H7 (cell line): ENCODE measurements around the genes DEFB129 and STK35.

GRCh38 chr20:226906-227333 is at the start of gene DEFB129:
DEFB129 (plus strand) TSS chr20:227258.
- RAMPAGE, long total RNA: no peak

GRCh38 chr20:433515-434081 is 25.5 kb downstream of the RBCK1 start:
- RAMPAGE, long total RNA: no peak

DNA sequence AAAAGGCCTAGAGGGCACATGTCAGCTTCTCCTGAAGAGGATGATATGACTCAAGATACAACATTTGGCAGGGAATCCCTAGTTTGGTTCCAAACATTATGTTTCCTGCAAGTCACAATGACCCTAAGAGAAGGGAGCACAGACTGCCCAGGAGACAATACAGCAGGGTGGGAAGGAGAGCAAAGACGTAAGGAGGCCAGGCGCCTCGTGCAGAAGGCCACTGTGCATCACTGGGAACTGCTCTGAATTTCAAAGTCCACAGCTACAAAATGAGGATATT is 17.2 kb downstream of the TBC1D20 start:
- RAMPAGE, long total RNA: no peak

- RAMPAGE, long total RNA: no peak
Measured at GRCh38 chr20:571518-572399, 28.2 kb upstream of the CSNK2A1 start.

DNA sequence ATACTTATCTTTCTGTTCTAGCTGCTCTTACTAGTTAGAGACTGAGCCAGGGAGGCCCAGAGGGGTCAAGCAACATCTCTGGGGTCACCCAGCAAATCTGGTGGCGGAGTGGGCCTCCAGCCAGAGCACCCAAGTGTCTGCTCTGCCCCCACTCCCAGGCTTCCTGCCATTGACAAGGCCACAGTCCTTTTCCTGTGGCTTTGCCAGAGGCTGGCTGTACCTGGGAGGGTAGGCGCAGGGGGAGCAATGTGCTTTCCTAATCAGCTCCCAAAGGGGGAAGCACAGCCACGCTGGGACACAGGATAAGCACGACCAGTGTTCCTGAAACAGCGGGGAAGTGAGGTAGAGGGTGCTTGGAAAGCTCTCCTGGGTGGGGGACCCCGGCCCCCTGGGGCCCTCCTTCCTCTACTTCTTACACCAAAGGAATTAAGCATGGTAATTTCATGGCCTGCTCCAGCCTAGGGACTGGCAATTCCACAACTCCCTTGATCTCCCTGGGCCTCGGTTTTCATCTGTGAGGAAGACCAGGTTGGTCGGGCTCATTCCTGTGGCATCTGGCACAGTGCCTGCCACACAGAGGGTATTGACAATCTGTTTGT is 7.6 kb downstream of the TCF15 start:
- RAMPAGE, long total RNA: no peak

DNA sequence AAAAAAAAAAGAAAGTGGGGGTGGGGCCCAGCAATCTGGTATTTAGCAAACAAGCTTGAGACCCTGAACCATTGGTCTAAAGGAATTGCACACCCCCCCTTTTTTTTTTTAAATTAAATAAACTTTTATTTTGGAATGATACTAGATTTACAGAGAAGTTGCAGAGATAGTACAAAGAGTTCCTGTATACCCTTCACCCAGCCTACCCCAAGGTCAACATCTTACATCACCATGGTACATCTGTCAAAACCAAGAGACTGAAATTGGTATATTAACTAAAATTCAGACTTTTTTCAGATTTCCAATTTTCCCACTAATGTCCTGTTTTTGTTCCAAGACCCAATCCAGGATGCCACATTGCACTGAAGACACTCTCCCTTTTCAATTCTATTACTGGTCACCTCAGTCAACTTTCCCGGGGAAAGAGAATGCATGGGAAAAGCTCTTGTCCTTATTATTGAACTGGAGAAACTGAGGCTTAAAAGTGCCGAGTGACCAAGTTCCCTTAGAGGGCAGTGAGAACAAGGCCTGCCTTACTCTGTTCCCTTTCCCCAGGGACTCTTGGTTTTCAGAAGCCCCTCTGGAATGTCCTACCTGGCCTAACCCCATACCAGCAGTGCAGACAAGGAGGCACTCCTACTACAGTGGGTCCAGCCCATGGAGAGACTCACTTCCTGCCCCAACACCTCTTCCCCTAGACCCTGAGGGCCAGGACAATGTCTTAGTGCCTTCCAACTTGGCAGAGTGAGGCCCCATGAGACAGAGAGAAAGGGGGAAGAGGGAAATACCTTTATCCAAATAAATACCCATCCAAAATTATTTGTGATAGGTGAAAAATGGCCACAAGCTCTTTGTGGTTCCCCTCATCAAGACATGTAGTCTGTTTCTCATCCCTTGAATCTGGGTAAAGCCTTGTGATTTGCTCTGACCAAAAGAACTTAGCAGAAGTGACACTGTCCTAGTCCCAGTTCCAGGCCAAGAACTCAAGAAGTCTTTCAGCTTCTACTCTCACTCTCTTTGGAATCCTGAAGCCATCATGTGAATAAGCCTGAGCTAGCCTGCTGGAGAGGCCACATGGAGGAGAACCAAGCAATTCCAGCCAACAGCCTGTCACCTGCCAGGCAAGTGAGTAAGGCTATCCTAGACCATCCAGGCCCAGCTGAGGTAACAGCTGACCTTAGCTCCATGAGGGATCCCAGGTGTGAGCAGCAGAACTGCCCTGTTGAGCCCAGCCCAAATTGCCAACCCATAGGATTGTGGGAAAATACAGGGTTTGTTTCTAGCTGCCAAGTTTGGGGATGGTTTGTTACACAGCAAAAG is 6.0 kb downstream of the SRXN1 start:
- RAMPAGE, long total RNA: no peak

DNA sequence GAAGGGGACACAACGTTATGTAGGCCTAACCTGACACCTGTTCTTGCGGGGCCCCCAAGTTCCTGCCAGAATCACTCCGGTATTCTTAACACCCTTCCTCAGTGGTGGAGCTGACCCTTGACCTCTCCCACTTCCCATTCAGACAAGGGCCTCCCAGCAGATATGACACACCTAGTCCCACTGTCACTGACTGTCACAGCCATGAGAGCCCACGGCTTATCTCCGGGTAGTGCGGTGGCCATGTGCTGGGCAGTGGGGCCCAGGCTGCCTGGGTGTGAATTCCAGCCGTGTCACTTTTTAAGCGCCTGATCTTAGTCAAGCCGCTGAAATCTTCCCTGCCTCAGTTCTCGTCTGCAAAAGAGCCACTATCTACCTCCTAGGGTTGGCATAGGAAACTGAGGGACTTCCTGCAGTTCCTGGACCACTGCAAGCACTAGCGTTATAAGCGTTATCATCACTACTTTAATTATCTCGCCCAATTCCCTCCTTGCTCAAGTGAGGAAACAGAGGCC is 642 bp downstream of the SRXN1 start:
- RAMPAGE, long total RNA: no peak

DNA sequence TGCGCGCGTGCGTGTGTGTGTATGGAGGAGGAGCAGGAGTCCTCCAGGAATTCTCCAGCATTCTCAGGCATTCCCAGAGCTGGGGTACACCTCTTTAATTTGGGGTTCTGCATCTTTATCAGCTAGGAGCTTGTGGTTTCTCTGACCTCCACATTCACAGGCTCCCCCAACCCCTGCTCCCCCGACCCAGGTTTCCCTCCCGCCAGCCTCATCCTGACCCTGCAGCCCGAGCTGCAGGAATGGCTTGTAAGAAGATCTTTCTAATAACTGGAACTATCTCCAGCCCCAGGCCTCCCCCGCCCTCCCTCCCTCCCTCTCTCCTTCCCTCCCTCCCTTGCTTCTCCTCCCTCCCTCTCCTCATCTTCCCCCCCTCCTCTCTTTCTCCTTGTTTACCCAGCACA is 3.2 kb downstream of the SCRT2 start:
- RAMPAGE, long total RNA: no peak

- RAMPAGE, long total RNA: no peak
Measured at GRCh38 chr20:844198-845312, 11.0 kb downstream of the FAM110A start.

- RAMPAGE, long total RNA: no peak
Measured at GRCh38 chr20:985499-985877, 16.6 kb downstream of the RSPO4 start.

DNA sequence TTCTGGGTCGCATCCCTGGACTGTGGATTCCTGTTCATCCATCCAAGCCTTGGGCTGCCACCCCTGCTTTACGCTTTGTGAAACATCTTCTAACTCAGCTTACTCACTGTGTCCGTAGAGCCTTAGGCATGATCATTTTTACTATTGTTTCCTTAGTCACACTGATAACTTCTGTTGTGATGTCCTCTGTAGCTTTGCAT is 8.5 kb upstream of the FKBP1A start:
- RAMPAGE, long total RNA: no peak

DNA sequence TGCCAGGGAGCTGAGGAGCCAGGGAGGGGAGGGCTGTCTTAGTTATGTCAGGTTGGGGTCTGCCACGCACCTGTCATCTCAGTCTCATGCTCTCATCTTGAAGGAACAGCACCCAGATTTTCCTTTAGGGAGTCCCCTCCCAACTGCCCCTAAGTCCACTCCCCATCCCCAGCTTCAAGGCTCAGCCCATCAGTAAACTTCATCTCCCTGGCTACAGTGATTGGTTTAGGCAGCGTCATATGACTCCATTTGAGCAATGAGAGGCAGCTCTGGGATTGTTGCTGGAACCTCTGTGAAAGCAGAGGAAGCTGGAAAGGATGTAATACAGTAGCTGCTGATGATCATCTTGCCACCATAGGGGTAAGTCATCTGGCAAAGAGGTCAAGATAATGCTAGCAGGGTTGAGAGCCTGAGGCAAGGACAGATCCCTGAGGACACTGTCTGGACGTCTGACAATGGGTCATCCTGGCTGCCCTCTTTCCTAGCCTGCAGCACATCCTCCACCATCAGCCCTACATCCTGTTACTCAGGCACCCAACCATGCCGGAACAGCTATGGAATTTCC is 25.4 kb upstream of the FKBP1A start:
- RAMPAGE, long total RNA: no peak

DNA sequence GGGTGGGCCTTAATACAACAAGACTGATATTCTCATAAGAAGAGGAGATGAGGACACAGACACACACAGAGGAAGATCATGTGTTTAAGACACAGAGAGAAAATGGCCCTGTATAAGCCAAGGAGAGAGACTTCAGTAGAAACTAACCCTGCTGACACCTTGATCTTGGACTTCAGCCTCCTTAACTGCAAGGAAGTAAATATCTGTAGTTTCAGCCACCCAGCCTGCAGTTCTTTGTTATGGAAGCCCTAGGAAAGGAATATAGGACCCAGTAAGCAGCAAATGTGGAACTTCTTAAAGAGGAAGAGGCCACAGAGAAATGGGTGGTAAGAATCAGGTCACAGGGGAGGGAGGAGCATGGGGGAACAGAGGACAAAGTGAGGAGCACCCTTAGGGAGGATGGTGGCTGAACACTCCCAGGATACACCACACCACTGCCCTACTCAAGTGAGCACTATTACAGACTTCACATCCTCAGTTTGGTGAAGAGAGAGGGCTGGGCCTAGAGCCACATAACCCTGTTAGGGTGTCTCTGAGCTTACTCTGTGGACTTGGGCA is 735 bp downstream of the SIRPB1 start:
- RAMPAGE, long total RNA: no peak

- RAMPAGE, long total RNA: no peak
Measured at GRCh38 chr20:1686307-1686737, 28.7 kb upstream of the SIRPG start.

- RAMPAGE, long total RNA: no peak
Measured at GRCh38 chr20:1839824-1840529, 55.2 kb upstream of the SIRPA start.

- RAMPAGE, long total RNA: no peak
Measured at GRCh38 chr20:1861468-1862017, 33.7 kb upstream of the SIRPA start.

GRCh38 chr20:1913074-1913800 is 18.0 kb downstream of the SIRPA start:
- RAMPAGE, long total RNA: no peak

GRCh38 chr20:2101441-2102491 is at the start of gene STK35:
STK35 (plus strand) TSS chr20:2101827.
- RAMPAGE, long total RNA: no peak

DNA sequence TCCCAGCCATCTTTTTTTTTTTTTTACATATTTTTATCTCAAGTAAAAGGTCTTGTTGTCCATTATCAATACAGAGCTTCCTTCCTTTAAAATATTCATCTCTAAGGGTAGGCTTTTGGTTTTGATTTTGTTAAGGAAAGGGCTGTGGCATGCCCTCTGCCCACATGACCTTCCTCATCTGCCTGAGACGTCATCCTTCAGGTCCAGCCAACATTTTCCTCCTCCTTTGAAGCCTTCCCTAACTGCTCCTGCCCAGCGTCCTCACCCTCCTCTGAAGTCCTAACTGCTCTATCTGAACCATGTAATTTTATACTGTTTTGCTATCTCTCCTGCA is 73.9 kb upstream of the TGM3 start:
- RAMPAGE, long total RNA: no peak

GRCh38 chr20:2261235-2261451 is 34.7 kb upstream of the TGM3 start:
- RAMPAGE, long total RNA: no peak